Pericardium fibroblast (primary cell): Measurements from ENCODE around the gene USP40.

DNA sequence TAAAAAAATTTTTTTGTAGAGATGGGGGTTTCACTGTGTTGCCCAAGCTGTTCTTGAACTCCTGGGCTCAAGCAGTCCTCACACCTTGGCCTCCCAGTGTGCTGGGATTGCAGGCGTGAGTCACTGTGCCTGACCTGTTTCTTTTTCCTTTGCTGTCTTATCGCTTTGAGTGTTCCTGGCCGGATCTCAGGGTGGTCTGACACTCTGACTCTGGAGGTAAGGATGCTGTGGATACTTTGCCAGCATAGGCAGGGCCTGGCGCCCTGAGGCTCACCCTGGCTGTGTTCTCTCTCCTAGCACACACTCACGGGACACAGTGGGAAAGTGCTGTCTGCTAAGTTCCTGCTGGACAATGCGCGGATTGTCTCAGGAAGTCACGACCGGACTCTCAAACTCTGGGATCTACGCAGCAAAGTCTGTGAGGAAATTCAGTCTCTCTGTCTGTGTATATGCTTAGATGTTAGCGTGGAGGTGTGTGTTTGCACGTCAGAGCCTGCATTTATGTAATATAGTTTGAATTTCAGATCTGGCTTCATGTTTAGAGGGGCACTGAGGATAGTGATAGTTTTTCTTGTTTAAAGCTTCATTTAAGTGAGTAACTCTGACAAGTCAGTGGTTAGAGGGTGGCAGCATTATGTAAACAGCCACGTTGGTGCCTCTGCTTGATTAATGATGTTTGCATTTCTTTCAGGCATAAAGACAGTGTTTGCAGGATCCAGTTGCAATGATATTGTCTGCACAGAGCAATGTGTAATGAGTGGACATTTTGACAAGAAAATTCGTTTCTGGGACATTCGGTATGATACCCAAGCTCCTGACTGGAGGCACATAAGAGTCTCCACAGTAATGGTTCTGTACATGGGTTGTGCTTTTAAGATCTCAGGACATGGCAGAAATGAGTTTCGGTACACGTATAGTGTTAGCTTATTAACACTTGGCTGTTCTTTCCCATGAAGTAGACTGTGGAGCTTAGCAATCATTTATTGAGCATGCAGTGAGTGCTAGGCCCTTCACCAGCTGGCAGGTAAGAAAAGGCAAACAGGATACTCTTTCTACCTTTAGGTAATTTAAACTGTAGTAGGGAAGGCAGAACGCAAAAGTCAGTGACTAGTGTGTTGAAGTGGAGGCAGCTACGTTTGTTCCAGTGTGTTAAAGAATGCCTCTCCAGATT is 17.7 kb upstream of the SAG start:
- RAMPAGE, long total RNA: no peak

DNA sequence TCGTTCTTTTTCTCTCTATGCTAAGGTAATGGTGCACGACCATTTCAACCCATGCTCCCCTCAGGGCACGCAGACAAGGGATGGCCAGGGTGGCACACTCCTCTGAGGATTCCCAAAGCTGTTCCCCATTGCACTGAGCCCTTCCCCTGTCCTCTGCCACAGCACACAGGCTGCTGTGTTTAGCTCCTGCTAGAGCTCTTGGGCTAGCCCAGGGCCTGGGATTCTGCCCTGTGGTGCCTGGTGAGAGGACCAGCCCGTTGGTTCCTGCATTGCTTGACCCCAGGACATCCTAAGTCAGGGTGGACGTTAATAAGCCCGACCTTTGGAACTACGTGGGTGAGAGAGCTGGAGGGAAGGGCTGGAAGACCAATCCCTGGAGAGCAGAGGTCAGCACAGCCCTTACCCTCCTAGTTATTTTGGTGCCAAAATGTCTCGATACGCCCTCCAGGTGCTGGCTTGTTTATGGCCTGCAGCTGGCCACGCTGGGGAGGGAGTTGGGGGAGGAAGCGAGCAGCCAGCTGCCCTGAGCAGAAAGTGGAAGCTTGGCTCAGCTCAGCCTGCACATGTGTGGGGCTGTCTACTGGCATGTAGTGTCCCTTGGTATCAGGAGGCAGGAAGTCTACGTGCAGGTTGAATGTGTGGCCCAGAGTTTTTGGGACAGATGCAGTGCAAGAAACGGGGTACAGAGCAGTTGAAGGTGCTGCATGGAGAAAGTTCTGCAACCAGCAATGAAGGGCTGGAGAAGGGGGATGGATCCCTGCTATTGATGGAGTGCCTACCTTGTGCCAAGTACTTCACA is 5.3 kb upstream of the DGKD start:
- RAMPAGE, long total RNA: no peak

- RAMPAGE, long total RNA: no peak
These were observed 32.2 kb downstream of the DGKD start for GRCh38 chr2:233386230-233387200.

DNA sequence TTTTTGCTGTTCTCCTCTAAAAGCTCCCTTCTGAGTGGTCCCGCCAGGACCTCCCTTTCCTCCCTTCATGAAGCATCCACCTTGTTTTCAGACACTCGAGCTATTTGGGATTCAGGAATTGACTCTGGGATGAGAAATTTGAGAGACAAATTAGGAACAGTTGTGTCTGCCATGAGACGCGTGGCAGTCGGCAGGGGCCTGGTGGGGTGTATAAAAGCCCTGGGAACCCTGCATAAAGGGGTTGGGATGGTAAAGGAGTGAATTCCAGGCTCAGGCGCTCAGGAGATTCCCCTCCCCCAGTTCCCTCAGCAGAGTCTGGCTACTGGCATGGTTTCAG is 65.6 kb downstream of the DGKD start:
- RAMPAGE, long total RNA: no peak

DNA sequence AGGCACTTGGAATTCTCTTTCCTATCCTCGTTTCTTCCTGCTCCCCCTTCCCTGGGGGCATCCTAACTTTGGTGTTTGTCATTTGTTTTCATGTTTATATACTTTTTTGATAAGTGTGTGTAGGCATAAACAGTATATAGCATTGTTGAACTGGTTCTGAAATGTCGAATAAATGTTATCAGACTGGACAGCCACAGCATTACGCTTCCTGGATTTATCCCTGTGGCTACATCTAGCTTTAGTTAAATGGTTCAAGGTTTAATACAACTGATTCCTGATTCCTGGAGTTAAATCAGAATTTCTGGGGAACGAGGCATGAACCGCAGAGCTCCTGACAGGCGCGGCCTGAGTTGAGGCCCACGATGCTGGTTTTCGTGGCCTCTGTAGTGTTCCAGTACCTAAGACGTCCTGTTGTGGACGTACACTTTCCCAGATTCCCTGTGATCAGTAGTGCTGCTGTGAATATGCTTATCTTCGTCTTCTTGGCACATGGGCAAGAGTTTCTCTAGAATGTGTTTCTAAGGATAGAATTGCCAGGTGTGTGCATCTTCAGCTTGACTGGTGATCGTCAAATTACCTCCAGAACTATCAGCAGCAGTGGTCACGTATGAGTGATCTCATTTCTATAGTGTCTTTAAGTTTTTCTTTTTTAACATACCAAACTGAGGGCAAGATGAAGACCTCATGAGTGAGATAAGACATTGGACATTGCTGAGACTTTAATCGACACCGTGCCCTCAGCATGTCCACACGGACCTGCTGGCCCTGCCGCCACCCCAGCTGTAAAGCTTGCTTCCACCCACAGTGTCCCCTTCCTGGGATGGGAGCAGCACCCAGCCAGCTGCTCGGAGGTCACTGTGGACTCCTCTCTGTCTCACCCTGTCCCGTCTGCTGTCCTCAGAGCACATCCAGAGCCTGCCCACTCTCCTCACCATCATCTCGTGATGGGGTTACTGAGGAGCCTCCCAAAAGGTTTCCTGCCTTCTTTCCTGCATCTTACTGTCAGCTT is 66.4 kb downstream of the DGKD start:
- RAMPAGE, long total RNA: no peak

GRCh38 chr2:233511621-233512086 is 54.9 kb downstream of the USP40 start:
- RAMPAGE, long total RNA: no peak

- RAMPAGE, long total RNA: start-site peak on the minus strand at chr2:233566753-233566779, 97 and 127 reads in 2 replicates
These were observed at the start of gene USP40 for GRCh38 chr2:233565938-233567114. Gene USP40, minus strand, starts transcription at chr2:233566782.

DNA sequence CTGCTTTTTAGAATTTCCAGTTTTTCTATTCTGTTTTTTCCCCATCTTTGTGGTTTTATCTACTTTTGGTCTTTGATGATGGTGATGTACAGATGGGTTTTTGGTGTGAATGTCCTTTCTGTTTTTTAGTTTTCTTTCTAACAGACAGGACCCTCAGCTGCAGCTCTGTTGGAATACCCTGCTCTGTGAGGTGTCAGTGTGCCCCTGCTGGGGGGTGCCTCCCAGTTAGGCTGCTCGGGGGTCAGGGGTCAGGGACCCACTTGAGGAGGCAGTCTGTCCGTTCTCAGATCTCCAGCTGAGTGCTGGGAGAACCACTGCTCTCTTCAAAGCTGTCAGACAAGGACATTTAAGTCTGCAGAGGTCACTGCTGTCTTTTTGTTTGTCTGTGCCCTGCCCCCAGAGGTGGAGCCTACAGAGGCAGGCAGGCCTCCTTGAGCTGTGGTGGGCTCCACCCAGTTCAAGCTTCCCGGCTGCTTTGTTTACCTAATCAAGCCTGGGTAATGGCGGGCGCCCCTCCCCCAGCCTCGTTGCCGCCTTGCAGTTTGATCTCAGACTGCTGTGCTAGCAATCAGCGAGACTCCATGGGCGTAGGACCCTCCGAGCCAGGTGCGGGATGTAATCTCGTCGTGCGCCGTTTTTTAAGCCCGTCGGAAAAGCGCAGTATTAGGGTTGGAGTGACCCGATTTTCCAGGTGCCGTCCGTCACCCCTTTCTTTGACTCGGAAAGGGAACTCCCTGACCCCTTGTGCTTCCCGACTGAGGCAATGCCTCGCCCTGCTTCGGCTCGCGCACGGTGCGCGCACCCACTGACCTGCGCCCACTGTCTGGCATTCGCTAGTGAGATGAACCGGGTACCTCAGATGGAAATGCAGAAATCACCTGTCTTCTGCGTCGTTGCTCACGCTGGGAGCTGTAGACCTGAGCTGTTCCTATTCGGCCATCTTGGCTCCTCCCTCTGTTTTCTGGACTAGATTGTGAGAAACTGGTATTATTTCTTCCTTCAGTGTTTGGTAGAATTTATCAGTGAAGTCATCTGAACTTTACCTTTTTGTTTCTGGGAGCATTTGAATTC is 16.7 kb upstream of the USP40 start:
- RAMPAGE, long total RNA: no peak

DNA sequence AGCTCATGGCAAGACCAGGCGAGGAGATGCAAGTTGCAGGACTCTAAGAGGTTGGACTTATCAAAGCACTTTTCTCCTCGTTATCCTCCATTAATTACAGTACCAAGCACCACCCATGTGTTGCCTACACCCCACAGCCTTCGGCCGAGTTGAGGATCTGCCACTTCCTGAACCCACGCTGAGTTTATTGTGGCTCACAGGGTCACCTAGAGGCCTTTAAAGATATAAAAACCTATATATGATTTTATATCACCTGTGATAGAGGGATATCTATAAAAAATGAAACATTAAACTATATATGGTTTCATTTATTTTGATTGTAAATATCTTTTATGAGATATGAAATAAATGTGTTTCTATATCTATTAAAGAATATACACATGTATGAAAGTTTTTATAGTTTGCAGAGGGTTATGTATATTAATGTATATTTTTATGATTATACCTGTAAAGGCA is 2.7 kb downstream of the UGT1A10 start:
- RAMPAGE, long total RNA: no peak

DNA sequence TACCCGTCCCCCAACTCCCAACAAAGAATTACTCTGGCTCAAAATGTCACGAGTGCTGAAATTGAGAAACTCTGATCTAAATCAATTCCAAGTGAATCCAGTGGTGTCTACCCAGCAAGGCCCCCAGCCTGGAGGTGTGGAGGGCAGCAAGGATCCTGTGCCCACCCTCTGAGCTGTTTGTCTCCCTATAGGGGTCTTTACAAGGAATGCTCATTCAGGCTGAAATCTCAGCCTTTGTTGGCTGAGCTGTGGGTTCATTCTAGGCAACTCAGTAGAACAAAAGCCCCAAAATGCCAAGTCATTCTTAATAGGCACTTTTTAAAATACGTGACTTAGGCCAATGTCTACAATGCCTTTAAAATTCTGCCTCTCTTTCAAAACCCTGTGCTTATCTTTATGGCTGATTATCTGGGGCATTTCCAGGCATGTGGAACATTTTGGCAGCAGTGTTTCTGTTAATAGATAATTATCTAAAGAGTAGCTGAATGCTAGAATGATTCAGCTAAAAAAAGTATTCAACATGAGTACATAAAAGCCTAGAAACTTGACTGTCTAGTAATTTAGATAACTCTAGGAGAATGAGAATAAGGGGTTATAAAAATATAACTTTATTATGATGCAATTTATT is 7.4 kb downstream of the UGT1A6 start:
- RAMPAGE, long total RNA: no peak

DNA sequence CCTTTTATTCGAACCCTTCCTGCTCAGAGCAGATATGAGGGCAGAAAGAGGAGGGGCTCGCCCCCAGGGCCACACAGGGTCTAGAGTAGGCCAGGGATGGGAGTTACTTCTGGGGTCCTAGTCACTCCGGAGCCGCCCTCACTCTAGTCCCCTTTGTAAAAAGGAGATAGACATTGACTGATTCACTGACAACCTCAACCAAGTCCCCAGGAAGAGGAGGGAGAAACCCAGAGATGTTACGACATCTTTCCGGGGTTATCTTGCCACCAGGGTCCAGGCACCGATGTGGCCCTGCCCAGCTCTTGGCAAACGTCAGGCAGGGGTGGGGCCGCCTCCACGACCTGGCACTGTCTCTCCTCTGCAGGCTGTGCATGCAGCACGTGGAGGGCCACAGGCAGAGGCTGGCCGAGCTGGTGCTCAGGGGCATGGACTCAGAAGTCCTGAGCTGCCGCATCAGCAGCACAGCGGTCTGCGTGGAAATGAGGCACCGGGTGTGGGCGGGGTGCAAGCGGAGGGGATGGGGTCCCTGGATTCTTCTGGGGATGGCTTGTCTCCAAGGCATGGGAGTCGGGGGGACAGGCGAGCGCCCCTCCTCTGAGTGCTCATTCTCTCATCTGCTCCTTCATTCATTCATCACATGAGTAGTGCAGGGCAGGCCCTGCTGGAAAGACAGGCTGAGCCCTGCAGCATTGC is 31.0 kb downstream of the HJURP start:
- RAMPAGE, long total RNA: no peak

DNA sequence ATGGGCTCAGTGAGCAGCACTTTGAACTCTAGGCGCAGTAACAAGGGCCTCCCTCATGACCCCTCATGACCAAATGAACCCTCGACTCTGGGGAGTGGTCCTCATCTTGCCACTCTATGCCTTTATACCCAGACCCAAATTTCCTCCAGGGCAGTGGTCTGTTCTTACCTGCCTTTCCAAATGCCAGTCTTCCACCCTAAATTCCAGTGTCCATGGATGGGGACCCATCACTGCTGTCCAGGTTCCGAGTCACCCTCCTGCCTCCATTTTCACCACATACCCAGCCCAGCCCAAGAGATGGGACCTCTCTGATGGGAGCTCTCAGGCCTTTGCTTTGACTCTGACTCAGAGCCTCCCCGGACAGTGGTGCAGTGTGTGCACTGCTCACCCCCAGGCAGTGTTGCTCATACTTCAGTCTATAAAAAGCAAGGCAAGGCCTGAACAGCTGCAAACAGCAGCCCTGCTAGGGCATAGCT is 207.3 kb downstream of the ARL4C start:
- RAMPAGE, long total RNA: no peak

GRCh38 chr2:234348034-234348541 is 148.8 kb downstream of the ARL4C start:
- RAMPAGE, long total RNA: no peak

- RAMPAGE, long total RNA: no peak
These were observed 50.6 kb downstream of the ARL4C start for GRCh38 chr2:234446226-234446781.

DNA sequence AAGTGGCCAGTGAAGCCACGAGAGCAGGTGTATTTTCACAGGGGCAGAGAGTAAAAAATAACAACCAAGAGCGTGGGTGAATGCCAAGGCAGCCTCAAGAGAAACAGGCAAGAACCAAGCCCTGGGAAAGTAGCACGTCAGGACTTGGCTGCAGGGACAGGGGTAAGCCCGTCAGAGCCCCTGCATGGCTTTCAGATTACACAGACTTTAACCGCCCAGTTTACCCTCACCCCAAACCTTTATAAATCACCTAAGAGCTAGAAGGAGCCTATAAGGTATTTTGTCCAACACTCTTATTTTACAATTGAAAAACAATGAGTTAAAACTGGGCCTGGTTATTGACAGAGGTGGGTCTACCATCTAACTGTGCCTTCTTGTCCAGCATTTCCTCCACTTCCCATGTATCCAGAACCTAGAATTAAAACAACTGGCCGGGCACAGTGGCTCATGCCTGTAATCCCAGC is 43.6 kb downstream of the ARL4C start:
- RAMPAGE, long total RNA: no peak

DNA sequence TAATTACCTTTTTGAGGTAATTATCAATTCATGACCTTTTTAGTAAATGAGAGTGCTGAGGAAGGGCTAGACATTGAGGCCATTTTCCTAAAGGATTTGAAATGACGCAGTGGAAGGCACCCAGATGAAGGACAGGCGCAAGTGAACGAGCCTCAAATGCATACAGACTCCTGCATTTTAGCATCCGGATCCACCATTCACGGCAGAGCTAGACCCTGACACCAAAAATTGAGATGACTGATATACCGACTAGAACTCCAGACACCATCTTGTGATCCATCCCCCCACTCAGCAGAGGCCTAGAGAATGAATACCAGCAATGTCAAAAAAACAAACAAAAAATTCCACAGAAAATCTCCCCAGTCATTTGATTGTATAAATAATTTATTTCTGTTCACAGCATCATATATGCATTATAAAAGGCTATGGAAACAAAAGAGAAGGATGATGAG is 4.2 kb downstream of the ARL4C start:
- RAMPAGE, long total RNA: no peak

DNA sequence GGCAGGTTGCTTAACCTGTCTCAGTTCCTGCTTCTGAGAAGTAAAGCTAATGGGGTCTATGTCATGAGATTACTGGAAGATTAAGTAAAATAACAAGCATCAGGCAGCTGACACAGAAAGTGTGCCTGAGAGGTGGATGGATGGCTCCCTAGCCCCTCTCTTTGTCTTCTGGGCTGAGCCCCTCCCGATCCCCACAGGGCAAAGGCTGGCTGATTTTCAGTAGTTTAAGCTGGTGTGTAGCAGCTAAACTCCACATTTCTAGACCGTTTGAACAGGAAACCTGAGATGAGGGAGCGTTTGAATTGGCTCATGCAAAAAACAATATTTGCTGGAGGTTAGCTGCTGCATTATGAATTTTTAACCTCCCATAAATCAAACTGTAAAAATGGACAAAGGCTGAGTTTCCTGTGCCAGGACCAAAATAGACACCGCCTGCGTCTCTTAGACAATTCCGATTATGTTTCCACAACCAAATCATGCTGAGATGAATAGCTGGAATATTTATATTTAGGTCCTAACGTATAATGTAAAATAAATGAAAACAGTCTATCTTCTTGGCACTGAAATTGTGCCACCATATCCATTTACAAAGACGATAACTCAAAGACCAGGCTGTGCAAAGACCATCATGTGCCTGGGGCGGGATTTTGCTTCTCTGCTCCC is 194.0 kb upstream of the ARL4C start:
- RAMPAGE, long total RNA: no peak

DNA sequence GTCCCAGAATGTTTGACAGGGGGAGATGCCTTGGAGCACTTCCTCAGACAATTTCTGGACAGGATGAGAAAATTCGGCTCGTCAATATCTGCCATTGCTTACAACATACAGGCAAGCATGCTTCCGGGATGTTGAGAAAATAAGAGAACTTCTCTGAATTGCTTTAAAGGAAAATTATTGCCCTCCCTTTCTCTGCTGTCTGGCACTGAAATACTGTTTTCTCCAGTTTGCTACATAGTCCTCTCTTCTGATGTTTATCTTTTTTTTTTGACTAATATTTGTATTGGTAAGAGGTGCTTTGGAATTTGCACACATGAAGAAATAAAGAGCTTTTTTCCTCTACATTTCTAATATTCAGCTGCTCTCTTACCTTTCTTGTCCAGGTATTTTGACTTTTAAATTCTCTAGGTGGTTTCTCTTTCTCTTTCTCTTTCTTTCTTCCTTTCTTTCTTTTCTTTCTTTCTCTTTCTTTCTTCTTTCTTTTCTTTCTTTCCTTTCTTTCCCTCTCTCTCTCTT is 77.0 kb upstream of the SH3BP4 start:
- RAMPAGE, long total RNA: no peak

DNA sequence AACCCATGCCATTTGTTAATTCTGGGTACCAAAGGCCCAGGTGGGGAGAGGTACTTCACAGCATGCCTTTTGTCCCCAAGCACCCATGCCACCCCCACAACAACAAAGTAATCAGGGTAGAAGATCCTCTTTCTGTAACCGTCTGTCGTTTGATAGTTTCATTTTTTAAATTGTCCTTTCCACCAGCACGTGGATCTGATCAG is 2.3 kb downstream of the SH3BP4 start:
- RAMPAGE, long total RNA: no peak

DNA sequence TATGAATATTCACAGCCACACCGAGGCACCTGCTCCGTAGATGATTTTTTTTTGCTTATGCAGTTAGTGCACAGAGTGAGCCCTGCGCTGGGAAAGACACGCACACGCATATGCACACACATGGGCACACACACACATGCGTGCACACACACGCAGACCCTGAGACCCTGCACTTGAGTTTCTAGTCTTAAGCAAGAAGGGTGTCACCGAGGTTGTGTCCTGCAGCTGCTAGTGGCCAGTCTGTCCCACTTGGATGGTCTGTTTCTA is 25.8 kb downstream of the SH3BP4 start:
- RAMPAGE, long total RNA: no peak